Measurements from ENCODE around the gene SLC44A1.

DNA sequence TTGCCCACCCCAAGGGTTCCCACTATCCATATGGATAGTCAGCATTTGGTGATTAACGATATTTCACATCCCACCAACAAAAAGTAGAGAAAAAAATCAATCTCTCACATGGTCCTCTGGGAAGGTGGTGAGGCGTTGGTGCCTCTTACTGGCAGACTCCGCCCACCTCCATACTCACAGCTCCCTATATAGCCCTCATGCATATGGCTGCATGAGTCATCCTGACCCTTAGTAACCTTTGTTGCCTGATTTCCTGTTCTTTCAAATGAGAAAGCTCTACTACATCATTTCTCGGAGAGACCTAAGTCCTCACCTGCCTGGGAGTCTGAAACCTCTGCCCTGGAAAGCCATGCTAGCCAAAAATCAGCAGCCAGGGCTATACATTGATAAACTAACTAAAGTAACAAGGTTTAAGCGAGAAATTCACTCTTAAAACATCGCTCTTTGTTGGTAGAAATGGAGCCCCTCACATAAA, 33.3 kb upstream of the ABCA1 start:
- RRBS: no CpG with 5 or more reads among the region's 6 CpGs

DNA sequence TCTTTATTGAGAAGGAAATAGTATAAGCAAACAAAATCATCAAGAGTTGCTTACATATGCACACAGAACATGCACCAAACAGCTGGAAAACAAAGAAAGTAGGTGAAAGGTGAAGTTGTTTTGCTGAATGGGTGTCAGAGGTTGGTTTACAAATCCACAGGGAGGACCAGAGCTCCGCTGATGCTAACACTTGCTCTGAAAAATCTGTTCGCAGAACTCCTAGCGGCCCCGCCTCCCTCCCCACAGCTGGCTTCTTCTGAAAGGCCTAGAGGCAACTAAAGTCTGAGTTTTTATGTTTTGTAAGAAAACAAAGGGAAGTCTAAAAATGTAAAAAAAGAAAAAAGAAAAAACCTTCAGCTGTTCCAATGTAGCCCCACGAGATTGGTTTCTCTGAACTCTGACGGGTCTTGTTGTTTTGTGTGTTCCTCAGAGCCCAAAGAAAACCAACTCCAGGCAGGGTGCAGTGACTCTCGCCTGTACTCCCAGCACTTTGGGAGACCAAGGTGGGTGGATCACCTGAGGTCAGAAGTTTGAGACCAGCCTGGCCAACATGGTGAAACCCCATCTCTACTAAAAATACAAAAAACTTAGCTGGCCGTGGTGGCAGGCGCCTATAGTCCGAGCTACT, 105.8 kb upstream of the SLC44A1 start:
- RRBS: no CpG with 5 or more reads among the region's 10 CpGs

GRCh38 chr9:105205600-105206226, 38.7 kb upstream of the SLC44A1 start:
- RRBS: no CpG with 5 or more reads among the region's 2 CpGs

GRCh38 chr9:105243998-105245252, at the start of gene SLC44A1:
Gene SLC44A1, plus strand, starts transcription at chr9:105244651.
- RRBS: 1% methylated on average over 46 of the region's 134 CpGs

GRCh38 chr9:105259811-105260916, 15.7 kb downstream of the SLC44A1 start:
- RRBS: no CpG with 5 or more reads among the region's 2 CpGs

DNA sequence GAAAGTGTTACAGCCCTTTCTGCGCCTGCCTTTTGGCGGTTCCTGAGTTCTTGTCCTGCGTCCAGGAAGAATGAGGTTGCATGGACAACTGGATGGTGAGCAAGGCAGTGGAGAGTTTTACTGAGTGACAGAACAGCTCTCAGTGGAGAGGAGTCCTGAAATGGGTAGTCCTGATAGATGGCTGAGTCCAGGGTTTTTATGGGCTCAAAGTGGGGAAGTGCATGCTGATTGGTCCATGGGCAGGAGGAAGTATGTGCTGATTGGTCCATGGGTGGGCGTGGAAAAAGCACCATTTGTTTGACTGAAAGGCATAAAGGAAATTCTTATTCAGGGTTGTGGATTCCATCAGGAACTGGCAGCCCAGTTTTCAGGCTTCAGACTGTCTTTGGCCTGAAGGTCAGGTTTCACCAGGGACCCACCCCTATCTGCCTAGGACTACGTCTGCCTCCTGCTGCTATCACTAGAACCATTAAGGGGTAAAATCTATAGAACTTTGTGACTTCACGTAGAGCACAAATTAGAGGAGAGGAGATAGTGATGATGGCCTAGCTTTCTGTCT, 10.6 kb downstream of the FSD1L start:
- RRBS: no CpG with 5 or more reads among the region's 6 CpGs

DNA sequence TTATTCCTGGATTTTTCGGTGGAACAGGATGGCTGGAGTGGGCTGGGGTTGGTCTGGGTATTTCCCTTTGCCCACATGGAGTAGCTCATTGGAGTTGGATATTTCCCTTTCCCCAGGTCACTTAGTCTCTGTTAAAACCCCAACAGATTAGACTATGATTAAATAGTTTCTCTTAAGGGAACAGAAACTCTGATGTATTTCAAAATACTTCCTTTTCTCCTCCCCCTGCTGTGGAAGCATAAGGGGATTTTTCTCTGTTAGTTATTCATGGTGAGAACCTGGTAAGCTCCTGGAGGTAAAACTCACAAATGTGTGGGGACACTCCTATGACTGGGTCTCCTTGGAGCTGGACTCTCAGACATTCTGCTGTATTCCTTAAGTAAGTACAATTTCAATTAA, 52.5 kb downstream of the FSD1L start:
- RRBS: no CpG with 5 or more reads among the region's 1 CpG

- RRBS: no CpG with 5 or more reads among the region's 13 CpGs
These were observed 23.5 kb downstream of the FKTN start for GRCh38 chr9:105581425-105581837.

DNA sequence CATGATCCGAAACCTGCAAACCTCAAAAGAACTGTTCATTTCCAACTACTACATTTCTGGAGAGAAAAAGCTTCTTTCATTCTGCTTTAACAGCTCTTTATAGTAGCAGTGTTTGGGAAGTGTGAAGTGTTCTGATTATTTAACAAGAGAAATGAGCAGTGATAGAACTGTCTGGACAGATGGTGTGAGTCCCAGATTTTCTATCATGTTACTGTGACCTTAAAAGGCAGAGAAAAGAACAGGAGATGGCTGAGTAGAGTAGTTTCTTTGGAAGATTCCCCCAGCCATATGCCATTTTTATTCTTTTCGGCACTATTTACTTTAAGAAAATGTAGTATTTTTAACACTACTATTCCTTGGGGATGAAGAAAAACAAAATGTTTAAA, 41.2 kb upstream of the TAL2 start:
- RRBS: no CpG with 5 or more reads among the region's 2 CpGs

DNA sequence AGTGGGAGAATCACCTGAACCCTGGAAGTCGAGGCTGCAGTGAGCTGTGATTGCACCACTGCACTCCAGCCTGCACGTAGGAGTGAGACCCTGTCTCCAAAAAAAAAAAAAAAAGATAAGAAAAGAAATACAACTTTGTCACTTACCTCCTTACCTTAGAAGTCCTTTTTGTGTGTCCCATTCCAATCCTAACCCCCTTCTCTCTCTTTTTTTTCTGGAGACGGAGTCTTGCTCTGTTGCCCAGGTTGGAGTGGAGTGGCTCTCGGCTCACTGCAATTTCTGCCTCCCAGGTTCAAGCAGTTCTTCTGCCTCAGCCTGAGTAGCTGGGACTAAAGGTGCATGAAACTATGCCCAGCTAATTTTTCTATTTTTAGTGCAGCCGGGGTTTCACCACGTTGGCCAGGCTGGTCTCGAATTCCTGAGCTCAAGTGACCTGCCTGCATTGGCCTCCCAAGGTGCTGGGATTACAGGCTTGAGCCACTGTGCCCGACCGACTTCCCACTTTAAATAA, 17.4 kb downstream of the TMEM38B start:
- RRBS: no CpG with 5 or more reads among the region's 9 CpGs

DNA sequence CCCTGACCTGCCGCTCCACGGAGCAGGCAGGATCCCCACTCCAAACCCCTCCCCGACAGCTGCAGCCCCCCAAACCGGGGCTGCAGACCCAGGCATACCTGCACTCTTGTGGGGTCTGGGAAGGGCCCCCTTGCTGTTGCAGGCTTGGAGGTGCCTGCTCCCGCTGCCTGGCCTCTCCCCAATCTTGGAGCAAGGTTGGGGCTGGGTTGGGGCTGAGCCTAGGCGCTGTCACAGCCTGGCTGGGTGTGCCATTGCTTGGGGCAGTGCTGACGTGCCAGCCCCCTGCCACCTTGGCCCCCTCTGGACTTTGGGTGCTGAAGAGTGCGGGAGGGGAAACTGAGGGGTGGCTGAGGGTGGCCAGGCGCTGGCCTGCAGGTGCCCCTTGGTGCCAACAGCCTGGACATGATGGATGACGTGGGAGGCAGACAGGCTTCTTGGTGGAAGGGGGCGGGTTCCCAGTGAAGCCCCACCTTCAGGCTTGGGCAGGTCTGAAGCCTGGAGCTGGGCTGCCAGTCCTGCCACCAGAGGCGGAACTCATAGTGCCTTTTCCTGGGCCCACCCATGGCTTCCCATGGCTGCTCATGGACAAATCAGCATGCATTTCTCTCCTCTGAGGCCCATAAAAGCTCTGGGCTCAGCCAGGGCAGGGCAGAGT, 19.0 kb downstream of the TMEM38B start:
- RRBS: no CpG with 5 or more reads among the region's 12 CpGs

- RRBS: no CpG with 5 or more reads among the region's 6 CpGs
These were observed 187.1 kb upstream of the ZNF462 start for GRCh38 chr9:106675614-106676499.

- RRBS: no CpG with 5 or more reads among the region's 11 CpGs
These were observed 107.2 kb upstream of the ZNF462 start for GRCh38 chr9:106755563-106756383.

- RRBS: no CpG with 5 or more reads among the region's 49 CpGs
These were observed 3.0 kb upstream of the ZNF462 start for GRCh38 chr9:106859716-106860612.

DNA sequence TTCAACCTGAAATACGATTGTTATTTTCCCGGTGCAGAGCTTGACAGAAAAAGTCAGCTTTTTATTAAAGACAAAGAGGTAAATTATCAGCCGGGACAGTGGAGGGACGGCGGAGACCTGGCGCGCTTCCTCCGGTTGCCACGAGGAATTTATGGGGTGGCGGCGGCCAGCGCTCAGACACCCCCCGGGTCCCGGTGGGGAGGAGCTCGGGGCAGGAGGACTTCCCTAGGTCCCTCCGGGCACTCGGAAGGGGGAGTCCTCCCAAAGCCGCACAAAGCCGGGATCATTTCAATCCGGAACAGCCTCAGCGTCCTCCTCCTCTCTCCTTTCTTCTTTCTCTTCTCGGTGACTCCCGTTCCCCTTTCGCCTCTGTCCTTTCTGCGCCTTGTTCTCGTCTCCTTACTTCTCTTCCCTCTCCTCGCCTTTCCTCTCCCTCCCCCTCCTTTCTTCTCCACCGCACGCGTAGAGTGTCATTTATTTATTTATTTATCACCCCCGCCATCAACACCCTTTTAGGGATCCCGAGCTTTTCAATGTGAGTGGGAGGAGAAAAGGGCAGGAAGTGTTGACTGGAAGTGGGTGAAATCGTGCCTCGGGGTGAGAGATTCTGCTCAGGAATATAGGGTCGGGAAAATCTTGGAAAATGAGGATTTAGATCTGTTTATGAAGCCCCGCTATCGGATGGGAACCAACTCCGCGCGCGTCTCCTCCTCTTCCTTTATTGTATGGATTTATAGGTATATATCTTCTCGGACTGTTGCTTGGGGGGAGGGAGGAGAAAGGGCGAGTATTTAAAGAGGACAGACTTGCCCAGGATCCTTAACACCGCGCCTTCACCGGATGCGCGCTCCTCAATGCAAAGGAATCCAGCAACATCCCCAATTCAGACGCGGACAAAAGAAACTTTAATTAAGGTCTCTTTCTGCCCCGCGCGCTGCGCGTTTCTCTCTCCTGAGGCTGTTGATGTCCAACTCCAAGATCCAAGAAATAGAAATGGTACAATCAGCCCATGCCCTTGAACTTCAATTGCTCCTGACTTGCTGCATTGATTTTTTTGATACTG, 2.0 kb upstream of the ZNF462 start:
- RRBS: 9% methylated on average over 13 of the region's 55 CpGs

GRCh38 chr9:106892712-106893173, 29.8 kb downstream of the ZNF462 start:
- RRBS: no CpG with 5 or more reads among the region's 4 CpGs

GRCh38 chr9:107281119-107281689, 1.9 kb upstream of the RAD23B start:
- RRBS: no CpG with 5 or more reads among the region's 1 CpG

DNA sequence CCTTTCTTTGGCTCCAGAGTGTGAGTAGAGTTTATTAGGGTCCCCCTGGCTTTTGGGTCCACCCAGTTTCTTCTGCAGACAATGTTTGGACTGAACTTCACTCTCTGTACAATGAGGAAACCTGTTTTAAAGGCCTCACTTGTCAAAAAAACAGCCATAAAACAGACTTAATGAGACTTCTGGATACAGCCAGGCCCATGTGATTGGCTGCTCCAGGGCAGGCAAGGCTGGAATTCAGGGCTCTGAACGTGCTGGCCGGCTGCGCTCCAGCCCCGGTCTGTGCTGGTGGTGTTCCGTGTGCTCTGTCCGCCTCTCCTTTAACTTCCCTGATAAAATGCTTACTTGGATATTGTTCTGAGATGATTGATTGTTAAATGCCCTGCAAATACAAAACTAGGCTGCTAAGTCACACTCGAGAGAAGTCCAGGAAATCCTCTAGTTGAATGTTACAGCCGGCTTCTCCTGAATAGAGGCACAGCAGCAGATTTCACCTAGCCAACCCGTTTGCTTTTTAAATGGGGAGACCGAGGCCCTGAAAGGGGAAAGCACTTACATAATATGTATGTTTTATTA, 131.3 kb upstream of the KLF4 start:
- RRBS: no CpG with 5 or more reads among the region's 10 CpGs

- RRBS: no CpG with 5 or more reads among the region's 10 CpGs
These were observed 222.0 kb upstream of the KLF4 start for GRCh38 chr9:107711406-107712216.

Data from GM19239 (cell line).